ENCODE results near the gene SEPTIN7.

DNA sequence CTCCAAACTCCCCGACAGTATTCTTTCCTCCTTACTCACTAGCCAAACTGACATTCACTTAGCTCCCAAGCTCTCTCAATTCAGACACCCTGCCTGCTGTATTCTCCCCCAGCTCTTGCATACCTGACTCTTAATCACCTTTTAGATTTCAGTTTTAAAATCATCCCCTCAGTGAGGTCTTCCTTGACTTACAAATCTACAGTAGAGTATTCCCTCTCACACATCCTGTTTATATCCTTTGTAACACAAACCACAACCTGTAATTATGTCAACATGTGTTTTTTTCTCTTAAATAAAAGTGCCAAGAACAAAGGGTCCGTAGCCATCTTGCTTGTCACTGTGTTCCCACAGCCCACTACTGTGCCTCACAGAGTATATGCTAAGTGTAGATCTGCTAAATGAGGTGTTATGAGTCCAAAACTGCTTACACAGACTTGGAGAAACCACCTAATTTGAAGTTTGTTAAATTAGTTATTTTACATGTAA lies 14.3 kb downstream of the HERPUD2 start:
- RRBS = no CpG with 5 or more reads among the region's 2 CpGs

- RRBS = no CpG with 5 or more reads among the region's 13 CpGs
Observed at GRCh38 chr7:35690454-35691021, 4.4 kb downstream of the HERPUD2 start.

- RRBS = under 1% methylated on average over 43 of the region's 115 CpGs
Observed at GRCh38 chr7:35800983-35802103, at the start of gene SEPTIN7. SEPTIN7 (plus strand) TSS chr7:35801057.

GRCh38 chr7:35802508-35803498 lies 1.9 kb downstream of the SEPTIN7 start:
- RRBS = no CpG with 5 or more reads among the region's 4 CpGs

DNA sequence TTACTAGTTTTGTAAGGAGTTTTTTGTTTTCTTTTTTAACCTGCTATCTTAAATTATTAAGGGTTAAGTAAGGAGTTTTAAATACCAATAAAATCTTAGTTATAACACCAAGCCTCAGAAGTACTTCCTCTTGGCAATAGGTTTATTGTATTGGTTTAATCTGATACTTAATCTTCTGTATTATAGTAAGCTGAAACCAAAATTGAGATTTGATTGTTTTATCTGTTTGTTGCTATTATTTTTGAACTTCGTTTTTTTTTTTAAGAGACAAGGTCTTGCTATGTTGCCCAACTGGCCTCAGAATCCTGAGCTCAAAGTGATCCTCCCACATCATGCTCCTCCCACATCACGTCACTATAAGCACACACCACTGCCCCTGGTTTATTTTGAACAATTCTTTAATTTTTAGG lies 83.9 kb downstream of the SEPTIN7 start:
- RRBS = no CpG with 5 or more reads among the region's 2 CpGs

DNA sequence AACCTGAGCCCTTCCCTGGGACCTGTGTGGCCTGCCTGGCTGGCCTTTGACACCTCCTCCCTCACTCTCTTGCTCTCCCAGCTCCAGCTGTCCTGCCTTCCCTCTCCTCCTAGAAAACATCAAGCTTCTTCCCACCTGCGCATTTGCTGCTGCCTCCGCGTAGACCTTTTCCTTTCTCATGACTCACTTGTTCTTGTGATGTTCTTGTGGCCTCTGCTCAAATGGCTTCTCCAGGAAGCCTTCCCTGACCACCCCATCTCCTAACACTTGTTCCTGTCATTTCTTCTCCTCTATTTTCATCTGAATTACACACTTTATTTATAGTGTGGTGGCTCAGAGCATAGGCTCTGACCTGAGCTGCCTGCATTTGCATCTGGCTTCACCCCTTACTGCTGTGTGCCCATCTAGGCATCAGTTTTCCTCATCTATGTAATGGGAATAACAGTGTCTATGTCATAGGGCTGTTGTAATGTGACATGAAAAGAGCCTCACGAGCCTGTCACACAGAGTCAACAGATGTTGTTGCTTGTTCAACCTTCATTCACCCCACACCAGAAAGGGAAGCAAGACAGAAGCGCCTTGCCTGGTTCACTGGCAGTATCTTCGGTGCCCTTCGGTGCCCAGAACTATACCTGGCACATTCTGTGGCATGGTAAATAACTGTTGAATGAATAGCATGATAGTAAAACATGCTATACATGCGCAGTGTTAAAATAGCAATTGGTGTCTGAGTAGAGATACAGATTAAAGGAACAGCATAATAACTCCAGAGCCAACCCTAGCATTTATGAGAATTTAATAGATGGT lies 57.7 kb downstream of the EEPD1 start:
- RRBS = no CpG with 5 or more reads among the region's 8 CpGs

- RRBS = no CpG with 5 or more reads among the region's 19 CpGs
Observed at GRCh38 chr7:36287245-36288335, 79.5 kb downstream of the MATCAP2 start.

GRCh38 chr7:36517260-36517602 lies 127.6 kb downstream of the ANLN start:
- RRBS = no CpG with 5 or more reads among the region's 3 CpGs

- RRBS = no CpG with 5 or more reads among the region's 4 CpGs
Observed at GRCh38 chr7:36661199-36661933, 62.9 kb downstream of the AOAH start.

- RRBS = no CpG with 5 or more reads among the region's 5 CpGs
Observed at GRCh38 chr7:36723321-36723799, 934 bp downstream of the AOAH start.

GRCh38 chr7:36752288-36752650 lies 28.0 kb upstream of the AOAH start:
- RRBS = no CpG with 5 or more reads among the region's 2 CpGs

GRCh38 chr7:37167749-37168407 lies 280.8 kb downstream of the ELMO1 start:
- RRBS = no CpG with 5 or more reads among the region's 10 CpGs

- RRBS = 60% methylated on average over 2 of the region's 15 CpGs
Observed at GRCh38 chr7:37353065-37353464, 95.6 kb downstream of the ELMO1 start.

DNA sequence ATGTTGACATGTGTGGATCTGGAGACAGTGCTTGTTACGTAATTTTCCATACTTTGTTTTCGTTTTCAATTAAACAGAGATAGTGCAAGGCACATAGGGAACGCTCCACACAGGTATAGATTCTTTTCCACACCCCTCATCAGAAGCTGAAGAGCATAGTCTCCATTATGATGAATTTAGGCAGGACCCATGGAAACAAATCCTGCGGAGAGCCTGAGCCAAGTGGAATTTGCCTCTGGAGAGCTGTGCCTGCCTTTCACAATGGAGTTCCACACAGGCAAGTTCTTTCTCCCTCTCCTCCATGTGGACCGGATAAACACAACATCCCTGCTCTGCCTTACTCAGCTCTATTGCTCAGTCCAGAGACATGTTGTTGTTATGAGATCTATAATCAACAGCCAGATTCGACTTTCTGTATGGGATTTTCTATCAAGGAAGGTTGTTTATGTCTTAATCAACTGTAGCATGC lies 59.4 kb upstream of the ELMO1 start:
- RRBS = no CpG with 5 or more reads among the region's 6 CpGs

DNA sequence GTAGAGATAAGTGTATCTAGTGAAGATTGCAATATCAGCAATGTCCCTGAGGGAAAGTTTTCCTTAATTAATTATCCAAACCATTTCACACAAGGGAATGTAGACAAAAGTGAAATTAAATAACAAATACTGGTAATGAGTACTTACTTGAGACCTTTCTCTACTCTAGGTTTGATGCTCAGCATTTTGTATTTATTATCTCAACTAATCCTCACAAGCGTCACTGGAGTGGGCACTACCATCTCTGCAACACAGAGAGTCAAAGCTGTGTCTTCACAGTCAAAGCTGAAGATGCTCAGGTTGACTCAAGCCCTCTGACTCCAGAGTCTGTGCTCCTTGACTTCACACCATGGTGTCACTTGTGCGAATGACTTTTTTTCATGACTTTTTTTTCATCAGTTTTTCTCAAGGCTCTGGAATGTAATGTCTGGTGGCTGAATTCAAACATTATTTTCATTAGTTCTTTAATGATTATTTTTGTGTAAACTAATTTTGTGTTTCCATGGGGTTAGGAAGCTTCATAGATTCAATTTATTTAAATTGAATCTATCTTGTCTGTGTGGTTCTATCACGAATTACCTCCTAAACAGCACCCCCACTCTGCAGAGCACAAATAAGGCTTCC lies 125.8 kb downstream of the STARD3NL start:
- RRBS = no CpG with 5 or more reads among the region's 3 CpGs

GRCh38 chr7:38316743-38317272 lies 138.8 kb downstream of the STARD3NL start:
- RRBS = no CpG with 5 or more reads among the region's 7 CpGs

DNA sequence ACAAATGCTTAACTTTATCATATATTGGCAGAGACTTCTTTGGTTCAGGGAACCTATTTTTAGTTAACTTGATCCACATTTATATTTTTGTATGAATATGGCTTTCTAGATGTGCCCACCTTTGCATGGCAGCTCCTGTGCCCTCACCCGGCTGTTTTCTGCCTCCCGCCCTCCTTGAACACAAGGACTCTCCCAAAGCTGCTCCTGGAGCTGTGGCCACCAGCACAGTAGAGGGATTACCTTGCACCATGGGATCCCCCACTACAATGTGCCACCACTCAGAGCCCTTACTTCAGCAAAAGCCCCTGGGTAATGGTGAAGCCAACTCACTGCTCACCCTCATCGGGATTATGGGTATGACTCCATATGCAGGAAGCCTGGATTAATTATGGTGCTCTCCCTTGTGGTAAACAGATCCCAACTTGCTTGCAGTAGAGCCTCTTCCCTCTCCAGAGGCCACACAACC lies 5.4 kb upstream of the AMPH start:
- RRBS = no CpG with 5 or more reads among the region's 3 CpGs

DNA sequence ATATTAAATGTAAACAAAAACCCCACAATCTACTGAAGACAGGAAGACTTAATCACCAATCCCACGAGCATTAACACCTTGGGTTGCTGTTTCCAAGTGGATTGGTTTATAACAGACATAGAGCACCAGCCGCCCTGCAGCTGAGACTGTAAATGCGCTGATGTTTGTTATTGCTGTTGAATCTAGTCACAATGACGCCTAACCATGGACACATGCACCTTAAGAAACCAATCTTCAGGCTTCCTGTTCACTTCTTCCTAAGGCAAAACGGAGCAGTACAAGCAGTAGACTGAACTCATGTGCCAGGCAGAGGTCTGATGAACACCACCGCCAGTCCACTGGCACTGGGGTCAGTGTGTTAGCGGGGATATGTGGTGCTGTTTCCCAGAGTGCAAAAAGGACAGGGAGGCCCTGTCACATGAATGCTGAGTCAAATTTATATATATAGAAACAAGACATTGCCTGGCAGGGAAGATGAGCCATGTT lies 122.0 kb upstream of the AMPH start:
- RRBS = no CpG with 5 or more reads among the region's 7 CpGs

- RRBS = no CpG with 5 or more reads among the region's 7 CpGs
Observed at GRCh38 chr7:39589482-39590318, 23.5 kb downstream of the YAE1 start.